HT1080 (cell line): ENCODE measurements around the genes SPIN2B, ZXDB, ASB12 and EDA2R.

DNA sequence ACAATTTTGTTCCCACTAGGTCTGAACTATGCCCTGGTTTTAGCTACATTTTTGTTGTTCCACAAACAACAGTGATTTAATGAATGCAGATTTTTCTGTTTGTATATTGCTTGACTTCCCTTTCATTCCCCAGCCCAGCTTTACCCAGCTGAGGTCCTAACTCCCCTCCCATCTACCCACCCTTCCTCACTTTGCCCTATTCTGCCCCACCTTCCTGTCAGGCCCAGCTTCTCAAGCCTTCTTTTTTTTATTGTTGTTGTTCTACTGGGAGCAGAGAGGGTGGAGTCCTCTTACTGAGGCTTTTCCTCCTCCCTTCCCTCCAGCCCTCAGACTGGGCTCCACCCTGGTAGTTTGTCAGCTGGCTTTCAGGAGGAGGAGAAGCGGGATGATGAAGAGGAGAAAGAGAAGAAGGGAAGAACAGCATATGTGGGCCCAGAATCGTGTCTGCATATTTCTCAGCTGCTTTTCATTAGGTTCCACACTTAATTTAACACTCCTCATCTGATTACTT lies 3.3 kb upstream of the KLF8 start:
RAMPAGE:
- cytosol, long total RNA = no peak
- long total RNA = no peak
- nucleus, long total RNA = no peak

DNA sequence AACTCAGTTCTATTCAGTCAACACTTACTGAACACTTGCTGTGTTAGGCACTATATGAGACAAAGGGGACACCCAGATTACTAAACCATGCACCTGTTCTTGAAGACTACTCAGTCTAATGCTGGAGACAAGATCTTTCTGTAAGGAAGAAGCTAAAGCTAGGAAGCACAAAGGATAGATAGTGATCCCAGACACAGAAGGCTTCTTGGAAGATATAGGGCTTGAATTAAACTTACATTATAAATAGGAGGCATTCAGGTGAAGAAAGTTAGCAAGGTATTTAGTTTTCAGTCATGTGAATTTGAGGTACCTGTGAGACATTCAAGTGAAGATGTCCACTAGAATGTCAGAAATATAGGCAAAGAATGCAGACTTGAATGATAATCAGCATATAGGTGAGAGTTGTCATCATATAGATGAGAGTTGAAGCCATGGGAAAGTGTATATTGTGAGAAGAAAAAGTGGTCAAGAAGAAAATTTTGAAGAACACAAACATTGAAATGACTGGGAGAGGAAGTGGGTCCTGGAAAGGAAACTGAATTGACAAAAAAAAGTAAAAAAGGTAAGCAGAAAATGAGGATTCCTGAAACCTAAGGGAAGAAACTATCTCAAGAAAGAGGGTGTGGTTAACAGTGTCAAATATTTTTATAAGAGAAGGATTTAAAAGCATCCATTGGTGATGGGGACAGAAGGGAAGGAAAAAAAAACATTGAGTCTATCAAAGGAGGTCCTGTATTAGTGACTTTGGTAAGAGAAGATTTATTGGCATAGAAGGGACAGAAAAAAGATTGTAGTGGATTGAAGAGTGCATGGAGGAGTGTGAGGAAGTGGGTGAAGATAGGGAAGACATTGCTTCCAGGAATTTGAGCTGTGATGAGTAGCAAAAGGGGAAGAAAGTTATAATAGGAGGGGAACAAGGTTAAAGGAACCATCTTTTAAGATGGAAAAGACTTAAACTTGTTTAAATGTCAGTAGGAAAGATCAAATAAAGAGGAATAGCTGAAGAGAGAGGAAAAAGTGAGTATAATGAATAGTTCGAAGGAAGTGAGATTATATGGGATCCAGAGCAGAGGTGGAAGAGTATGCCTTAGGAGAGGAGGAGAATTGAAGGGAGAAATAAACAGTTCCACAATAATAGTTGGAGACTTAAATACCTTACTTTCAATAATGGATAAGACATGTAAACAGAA lies 24.5 kb downstream of the NBDY start:
RAMPAGE:
- cytosol, long total RNA = no peak
- long total RNA = no peak
- nucleus, long total RNA = no peak

DNA sequence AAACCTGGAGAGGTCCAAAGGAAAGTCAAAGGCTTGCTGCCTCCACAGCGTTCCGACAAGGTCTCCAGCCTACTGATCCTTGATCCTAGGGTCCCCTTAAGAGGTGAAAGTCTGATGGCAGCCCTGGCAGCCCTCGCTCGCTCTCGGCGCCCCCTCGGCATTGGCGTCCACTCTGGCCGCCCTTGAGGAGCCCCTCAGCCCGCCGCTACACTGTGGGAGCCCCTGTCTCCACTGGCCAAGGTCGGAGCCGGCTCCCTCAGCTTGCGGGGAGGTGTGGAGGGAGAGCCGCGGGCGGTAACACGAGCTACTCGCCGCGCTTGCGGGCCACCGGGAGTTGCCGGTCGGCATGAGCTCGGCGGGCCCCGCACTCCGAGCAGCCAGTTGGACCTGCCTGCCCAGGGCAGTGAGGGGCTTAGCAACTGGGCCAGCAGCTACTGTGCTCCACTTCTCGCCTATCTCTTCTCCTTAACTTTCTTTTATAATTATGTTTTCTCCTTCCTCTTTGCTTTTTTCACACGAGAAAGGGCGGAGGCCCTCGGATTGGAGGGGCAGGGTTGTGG lies 38.2 kb downstream of the NBDY start:
RAMPAGE:
- cytosol, long total RNA = no peak
- long total RNA = no peak
- nucleus, long total RNA = no peak

DNA sequence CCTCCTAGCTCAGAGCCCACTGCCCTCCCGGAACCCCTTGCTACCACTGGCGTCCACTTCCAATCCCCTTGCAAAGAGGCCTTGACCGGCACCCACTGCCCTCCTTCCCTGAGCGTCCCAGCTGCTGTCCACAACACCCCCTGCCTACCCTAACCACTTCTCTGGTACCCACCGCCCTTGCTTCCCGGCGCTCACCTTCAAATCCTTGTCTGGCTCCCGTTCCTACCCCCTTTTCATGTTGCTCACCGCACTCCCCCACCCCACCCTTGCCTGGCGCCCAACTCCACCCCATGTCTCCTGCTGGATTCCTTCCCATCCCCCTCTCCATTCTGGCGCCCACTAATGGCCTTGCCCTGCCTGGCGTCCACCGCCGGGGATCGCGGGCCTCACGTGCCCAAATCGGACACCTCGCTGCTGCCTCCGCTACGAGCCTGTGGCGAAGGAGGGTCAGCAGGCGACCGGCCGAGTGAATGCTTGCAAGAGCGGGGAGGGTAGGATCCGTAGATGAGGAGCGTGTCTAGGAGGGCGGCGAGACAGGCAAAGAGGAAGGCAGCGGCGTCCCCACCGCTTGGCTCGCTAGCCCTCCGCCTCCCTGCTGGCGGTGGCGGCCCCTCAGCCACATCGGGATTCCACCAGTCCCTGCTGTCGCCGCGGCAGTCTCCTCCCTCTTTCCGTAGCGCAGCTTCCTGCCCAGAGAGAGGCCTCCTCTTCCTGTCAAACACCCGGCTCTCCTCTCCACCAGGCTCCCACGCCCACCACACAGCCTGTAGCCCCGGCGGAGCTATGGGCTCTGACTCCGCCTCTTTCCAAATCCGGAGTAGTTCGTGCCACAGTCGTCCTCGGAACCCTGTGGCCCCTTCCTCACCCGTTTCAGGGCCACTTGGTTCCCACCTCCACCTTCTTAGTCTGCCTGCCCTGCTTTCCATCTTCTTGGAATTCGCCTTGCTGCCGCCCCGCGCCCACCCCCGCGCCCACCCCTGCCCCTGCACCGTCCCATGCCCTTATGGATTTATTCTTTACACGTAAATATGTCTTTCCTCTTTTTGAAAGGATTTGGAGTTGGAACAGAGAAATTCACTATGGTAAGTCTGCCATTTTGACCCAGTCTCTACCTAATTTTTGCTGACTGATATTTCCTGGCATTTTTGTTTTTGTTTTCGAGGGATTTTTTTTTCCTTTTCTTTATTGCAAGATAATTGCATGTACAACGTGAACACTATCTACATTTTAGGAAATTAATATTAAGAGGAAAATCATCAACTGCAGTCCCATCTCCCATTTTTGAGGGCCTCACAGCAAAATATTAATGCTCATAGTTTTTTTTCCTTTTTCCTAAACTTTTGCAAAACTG lies at the start of gene SPIN2B:
TSS of gene SPIN2B (minus strand) at position 663 of the 1,351 bp plus-strand sequence.
RAMPAGE:
- cytosol, long total RNA = start-site peak on the minus strand centred at position 633 of the sequence, 81 bp wide, 22 and 116 reads in 2 replicates
- long total RNA = no peak
- nucleus, long total RNA = no peak

GRCh38 chrX:57591579-57592070 lies at the start of gene ZXDB:
TSS of gene ZXDB (plus strand) at chrX:57592011.
RAMPAGE:
- cytosol, long total RNA = no peak
- long total RNA = no peak
- nucleus, long total RNA = no peak

GRCh38 chrX:57594932-57596026 lies 3.5 kb downstream of the ZXDB start:
RAMPAGE:
- cytosol, long total RNA = no peak
- long total RNA = no peak
- nucleus, long total RNA = no peak

DNA sequence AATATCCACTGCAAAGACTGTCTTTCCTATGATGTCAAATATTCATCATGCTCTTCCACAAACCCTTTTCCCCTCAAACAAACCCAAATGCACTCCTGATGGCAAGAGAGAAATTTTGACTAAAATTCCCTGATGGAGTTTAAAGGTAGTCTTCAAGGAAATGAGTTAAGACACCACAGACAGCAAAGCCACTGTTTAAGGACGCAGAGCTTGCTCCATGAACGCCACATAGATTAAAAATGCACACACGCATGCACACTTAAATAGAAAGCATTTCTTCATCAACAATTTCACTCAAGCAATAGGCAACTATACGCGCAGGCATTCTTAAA lies 31.1 kb downstream of the ARHGEF9 start:
RAMPAGE:
- cytosol, long total RNA = no peak
- long total RNA = no peak
- nucleus, long total RNA = no peak

RAMPAGE:
- cytosol, long total RNA = no peak
- long total RNA = no peak
- nucleus, long total RNA = no peak
Measured at GRCh38 chrX:64192009-64192826, 13.3 kb downstream of the AMER1 start.

GRCh38 chrX:64230486-64230897 lies at the start of gene ASB12:
TSS of gene ASB12 (minus strand) at chrX:64230607.
RAMPAGE:
- cytosol, long total RNA = no peak
- long total RNA = no peak
- nucleus, long total RNA = no peak

DNA sequence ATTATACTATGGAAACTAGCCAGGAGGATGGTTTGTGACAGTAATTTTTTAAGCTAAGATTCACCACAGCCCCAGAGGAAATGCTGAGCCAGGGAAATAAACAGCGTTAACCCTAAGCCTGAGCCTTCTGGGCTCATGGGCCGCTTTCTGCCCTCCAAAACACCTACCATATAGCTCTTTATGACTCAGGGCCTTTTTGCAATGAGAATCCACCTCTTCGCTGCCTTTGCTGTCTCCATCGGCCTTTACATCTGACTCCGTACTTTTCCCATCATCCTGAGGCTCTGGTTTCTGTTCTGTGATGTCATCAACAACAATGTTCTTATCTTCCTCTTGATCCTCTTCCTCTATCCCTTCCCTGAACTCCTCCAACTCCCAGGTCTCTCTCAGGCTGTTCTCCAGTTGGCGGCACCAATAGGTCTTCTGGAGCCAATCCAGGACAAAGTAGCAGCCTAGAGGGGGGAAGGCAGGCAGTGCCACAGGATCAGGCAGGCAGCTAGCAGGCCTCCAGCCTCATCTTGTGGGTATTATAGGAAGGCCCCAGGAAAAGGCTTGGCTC lies 5.1 kb downstream of the LAS1L start:
RAMPAGE:
- cytosol, long total RNA = no peak
- long total RNA = no peak
- nucleus, long total RNA = no peak

DNA sequence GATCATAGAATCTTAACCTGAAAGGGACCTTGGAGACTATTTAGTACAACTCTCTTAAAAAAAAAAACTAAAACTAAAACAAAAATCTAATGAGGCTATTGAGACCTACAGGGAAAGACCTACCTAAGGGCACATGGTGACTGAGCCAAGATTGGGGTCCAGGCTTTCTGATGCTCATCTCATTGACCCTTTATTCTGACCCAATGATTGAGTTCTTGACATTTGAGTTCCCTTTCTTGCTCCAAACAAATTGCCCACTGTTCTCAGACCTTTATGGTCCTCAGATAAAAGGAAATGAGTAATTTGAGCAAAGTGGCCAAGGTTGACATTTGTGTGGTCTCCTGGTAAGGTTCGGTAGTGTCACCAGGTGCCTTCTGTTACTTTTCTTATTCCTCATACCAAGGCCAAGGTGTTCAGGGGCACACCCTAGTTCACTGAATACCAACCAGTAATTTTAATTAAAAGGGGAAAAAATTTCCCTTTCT lies 2.4 kb downstream of the MSN start:
RAMPAGE:
- cytosol, long total RNA = no peak
- long total RNA = no peak
- nucleus, long total RNA = no peak

DNA sequence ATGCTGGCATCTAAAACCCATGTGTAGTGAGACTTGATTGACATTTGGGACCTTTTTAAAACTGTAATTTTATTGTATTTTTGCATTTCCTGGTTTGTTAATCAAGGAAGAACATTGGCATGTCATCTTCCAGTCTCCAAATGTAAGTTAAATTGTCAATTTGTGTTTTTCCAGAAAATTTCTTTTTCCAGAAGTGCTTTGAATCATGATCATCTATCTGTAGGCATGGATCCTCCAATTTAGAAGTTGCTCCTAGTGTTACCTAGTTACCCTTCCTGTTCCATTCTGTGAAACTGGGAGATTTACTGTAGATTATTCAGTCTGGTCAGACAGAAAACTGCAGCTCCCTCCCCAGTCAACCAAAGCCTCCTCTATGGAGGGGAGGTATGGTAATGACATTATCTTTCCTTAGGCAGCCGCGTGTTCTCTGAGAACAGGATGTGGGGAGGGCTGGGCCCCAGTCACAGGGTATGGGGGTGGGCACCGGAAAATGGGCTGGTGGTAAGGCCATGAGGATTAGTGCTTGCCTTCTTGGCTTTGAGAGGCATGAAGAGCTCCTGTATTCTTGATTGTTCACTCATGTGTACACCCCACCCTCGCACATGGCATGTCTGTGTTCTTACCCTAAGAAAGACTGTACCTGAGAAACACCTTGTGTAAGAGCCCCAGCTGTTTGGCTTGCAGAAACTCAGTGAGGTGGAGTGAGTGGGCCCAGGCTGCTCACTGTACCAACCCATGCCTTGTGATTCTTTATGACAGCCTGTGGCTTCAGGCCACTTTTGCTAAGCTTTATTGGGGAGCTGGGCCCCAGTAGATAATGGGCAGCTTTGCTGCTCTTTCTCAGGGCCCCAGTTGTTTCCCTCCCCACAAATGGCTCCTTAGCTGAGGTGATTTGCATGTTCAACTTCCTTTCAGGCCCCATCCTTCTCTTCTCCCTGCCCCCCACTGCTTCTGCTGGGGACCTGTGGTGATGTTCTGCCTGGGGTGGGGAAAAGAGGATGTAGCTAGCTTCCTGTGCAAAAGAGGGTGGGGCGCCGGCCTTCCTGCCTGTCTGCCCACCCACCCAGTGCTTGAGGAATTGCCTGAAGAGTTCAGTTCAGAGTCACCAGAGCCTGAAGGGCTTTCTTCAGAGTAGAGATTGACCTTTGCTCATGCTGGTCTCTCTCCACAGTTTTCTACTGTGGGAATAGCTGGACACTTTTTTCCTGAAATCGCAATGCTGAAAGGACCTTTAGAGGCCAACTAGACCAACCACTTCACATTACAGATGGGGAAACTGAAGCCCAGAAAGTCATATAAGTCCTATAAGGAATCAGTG lies 30.6 kb downstream of the MSN start:
RAMPAGE:
- cytosol, long total RNA = no peak
- long total RNA = no peak
- nucleus, long total RNA = no peak

RAMPAGE:
- cytosol, long total RNA = no peak
- long total RNA = no peak
- nucleus, long total RNA = no peak
Measured at GRCh38 chrX:65732964-65733497, 65.6 kb downstream of the MSN start.

GRCh38 chrX:65847420-65847926 lies 180.0 kb downstream of the MSN start:
RAMPAGE:
- cytosol, long total RNA = no peak
- long total RNA = no peak
- nucleus, long total RNA = no peak

RAMPAGE:
- cytosol, long total RNA = no peak
- long total RNA = no peak
- nucleus, long total RNA = no peak
Measured at GRCh38 chrX:66019808-66020619, 19.9 kb downstream of the VSIG4 start.

GRCh38 chrX:66021943-66022506 lies 17.9 kb downstream of the VSIG4 start:
RAMPAGE:
- cytosol, long total RNA = no peak
- long total RNA = no peak
- nucleus, long total RNA = no peak

DNA sequence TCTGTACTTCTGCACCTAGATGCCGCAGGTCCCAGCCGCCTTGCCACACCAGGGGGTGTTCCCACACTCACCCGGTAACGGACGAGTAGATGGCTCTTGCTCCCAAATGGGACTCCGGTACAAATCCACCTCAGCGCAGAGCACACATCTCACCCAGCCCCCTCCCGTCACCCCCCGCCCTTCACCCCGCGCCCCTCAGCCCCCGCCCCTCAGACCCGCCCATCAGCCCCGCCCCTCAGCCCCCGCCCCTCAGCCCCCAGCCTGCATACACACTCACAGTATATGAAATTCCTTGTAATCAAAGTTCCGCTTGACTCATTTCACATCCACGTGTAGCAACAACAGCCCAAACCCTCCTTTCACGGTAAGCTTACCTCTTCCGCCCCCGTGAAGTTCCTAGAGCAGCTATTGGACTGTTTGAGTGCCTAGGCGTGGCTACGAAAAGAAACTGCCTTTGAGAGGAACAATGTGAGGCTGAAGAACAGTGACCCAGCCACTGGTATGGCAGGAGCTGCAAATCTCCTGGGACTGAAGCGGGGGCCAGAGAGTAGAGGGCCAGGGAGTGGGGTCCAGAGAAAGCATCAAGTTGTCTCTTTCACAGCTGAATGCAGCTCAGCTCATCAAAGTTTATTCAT lies at the start of gene EDA2R:
TSS of gene EDA2R (minus strand) at position 155 of the 635 bp plus-strand sequence.
RAMPAGE:
- cytosol, long total RNA = no peak
- long total RNA = no peak
- nucleus, long total RNA = start-site peak on the minus strand centred at position 127 of the sequence, 72 bp wide, 98 and 177 reads in 2 replicates

RAMPAGE:
- cytosol, long total RNA = no peak
- long total RNA = no peak
- nucleus, long total RNA = no peak
Measured at GRCh38 chrX:68044363-68045174, 388.7 kb downstream of the OPHN1 start.

RAMPAGE:
- cytosol, long total RNA = no peak
- long total RNA = no peak
- nucleus, long total RNA = no peak
Measured at GRCh38 chrX:68210062-68210400, 223.3 kb downstream of the OPHN1 start.

RAMPAGE:
- cytosol, long total RNA = no peak
- long total RNA = no peak
- nucleus, long total RNA = no peak
Measured at GRCh38 chrX:68504298-68504826, 5.5 kb downstream of the YIPF6 start.